Tongue (tissue), 2 donors: ENCODE results near the genes OR4C5, FOLH1, OR4C46, OR5D14, OR5L2, OR5T1, OR8U1, OR5M9 and OR5M8.

DNA sequence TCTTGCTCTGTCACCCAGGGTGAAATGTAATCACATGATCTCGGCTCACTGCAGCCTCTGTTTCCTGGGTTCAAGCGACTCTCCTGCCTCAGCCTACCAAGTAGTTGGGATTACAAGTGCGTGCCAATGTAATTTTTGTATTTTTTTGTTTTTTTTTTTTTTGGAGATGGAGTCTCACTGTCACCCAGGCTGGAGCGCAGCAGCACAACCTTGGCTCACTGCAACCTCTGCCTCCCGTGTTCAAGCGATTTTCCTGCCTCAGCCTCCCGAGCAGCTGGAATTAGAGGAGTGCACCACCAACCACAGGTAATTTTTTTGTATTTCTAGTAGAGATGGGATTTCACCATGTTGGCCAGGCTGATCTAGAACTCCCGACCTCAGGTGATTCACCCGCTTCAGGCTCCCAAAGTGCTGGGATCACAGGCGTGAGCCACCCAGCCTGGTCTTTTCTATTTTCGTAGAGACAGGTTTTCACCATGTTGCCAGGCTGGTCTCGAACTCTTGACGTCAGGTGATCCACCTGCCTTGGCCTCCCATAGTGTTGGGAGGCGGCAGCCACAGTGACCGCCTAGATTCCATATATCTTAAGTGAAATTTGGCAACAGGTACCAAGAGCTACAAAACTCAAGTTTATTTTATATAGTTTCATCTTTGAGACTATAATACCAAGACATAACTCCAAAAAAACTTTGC lies 6.7 kb downstream of the FNBP4 start:
- RAMPAGE, long total RNA = no peak

GRCh38 chr11:47916404-47916993 lies 63.9 kb upstream of the PTPRJ start:
- RAMPAGE, long total RNA = no peak

GRCh38 chr11:48013176-48014243 lies 33.2 kb downstream of the PTPRJ start:
- RAMPAGE, long total RNA = no peak

DNA sequence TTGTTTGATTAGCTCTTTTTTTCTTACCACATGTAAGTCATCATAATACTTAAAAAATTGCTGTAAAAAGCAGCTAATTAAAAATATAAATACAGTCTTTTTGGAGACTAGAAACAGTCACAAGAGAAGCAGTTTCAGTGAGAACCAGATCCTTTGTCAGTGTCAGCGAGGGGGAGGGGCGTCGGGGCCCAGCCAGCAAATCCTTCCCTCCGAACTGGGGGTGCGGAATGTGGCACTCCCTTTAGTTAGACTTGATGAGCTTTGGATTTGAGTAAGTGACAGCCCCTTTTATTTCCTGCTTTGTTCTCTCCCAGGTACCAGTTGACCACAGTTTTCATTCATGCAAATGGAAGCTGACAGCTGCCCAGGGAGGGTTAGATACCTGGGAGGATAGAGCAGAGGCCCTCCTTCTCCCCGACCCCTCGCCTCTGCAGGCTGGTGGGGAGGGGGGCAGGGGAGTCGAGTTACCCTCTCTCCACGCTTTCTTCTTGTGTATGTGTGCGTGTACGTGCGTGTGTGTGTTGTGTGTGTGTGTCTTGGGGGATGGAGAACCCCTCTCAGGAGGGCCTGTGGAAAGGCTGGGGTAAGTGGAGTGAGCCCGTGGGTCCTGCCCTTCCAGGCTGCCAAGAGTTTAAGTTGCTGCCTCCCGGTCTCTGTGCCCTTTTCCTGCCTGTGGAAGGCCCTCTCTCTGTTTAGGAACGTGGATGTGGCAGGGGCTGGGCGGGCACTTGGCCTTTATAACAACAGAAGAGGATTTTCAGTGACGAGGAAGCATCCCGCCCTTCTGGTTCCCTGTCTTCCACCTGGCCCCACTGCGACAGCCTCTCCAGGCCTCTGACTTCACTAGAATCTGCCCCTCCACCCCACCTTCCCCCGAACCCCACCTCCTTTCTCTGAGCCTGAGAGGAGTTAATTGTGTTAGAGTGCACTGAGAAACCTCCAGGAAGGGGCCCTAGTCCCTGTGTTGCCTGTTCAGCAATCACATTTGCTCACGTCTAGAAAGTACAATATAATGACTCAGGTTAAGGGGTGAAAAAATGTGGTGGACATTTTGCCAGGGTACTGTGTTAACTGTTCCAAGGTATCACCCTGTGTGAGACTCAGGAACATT lies 38.5 kb downstream of the PTPRJ start:
- RAMPAGE, long total RNA = no peak

GRCh38 chr11:48093406-48094311 lies 113.3 kb downstream of the PTPRJ start:
- RAMPAGE, long total RNA = no peak

- RAMPAGE, long total RNA = no peak
These were observed 115.1 kb upstream of the OR4B1 start for GRCh38 chr11:48101051-48102352.

DNA sequence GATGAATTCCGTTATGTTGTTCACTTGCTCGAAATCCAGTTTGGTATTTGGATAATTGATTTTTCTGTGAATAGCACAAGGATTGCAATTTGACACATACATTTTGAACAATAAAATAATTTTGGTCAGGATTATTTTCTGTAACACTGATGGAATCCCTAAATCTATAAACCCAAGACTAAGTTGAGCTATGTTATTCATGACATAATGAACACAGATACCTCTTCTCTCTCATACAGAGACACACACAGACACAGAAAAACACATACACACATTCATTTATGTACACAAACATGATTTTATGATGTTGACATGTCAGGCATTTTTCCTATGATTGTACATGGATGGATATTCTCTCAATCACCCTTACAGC lies at the start of gene OR4C5:
Gene OR4C5 (minus strand): TSS at position 102 of the 373 bp plus-strand sequence.
- RAMPAGE, long total RNA = no peak

DNA sequence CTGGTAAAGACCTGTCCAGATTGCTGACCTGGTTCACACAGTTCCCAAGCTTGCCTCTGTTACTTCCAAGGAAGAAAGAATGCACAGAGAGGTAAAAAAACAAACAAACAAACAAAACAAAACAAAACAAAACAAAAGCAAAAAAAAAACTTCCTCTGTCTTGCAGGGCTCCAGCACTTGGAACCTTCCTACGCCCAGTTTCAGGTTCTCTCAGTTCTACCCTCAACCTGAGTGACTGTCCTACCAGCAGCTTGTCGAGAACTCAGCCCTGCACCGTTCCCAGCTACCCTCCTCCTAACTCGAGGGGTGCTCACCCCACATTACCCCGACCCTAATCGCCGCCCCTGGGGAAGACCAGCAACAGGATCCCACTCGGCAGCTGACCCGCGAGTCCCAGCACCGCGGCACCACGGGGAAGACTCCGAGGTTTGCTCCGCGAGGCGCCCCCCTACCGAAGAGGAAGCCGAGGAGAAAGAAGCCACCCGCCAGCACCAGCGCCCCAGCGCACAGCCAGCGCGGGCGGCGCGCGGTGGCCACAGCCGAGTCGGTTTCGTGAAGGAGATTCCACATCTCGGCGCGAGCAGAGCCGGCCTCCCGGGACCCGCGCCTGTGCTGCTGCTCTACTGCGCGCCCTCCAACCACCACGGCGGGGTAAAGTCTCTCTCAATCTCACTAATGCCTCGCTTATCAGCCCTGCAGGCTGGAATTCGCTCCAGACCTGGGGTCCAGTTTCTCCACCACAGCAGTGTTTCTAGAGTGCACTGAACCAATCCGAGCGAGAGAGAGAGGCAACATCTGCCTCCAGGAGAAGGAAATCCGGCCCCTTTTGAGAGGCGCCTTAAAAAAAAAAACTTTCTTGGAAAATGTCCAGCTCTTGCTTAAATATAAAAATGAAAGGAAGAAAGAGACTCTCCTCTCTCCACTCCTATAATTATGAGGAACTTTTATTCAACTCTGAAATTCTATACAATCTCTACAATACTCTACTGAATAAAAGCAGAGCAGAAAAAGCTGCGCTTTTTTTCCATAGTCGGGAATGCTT lies at the start of gene FOLH1:
Gene FOLH1 (minus strand): TSS at position 763 of the 1,042 bp plus-strand sequence.
- RAMPAGE, long total RNA = no peak

DNA sequence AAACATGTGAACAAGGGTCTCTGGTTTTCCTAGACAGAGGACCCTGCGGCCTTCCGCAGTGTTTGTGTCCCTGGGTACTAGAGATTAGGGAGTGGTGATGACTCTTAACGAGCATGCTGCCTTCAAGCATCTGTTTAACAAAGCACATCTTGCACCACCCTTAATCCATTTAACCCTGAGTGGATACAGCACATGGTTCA lies 41.1 kb upstream of the OR4C13 start:
- RAMPAGE, long total RNA = no peak

DNA sequence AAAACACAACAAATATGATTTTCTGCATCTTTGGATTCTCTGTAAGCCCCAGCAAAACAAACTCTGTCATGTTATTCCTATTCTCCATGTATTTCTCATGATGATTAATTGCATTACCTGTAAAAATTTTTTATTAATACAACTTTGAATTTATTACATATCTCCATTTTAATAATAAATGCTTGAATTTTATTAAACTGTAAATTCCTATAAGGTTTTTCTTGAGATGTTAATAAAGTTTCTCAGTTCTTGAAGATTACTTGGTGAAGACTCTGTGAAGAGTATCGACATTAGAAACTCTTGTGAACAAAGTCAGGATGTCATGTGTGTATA lies at the start of gene OR4C46:
Gene OR4C46 (minus strand): TSS at position 88 of the 333 bp plus-strand sequence.
- RAMPAGE, long total RNA = no peak

GRCh38 chr11:55795206-55795711 lies at the start of gene OR5D14:
TSS of gene OR5D14 (plus strand) at chr11:55795556.
- RAMPAGE, long total RNA = no peak

GRCh38 chr11:55826857-55827374 lies at the start of gene OR5L2:
TSS of gene OR5L2 (plus strand) at chr11:55827219.
- RAMPAGE, long total RNA = no peak

DNA sequence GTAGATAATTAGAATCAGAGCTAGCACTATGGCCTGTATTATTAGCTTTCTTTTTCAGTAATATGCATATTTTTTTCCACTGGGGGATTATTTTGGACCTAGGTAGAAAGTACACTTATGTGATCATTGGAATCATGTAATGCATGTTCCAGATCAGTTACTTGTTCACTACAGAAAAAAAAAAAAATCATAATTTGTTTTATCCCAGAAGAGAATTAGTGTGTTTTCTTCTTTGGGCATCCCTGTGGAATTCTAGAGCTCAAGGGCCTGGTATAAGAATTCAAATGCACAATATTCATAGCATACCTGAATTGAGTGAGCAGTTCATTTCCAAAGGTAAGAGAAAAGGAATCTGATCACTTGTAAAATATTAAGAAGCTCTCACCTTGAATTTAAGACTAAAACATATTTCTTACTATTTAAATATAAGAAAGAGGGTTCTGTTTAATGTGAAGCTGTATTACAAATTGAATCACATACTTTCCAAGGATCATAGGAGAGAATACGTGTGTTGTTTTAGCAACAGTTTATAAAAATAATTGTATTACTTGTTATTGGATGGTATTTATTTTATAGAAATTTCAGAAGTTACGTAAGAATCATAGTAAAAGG lies at the start of gene OR5T1:
Gene OR5T1 (plus strand): TSS at position 318 of the 612 bp plus-strand sequence.
- RAMPAGE, long total RNA = no peak

DNA sequence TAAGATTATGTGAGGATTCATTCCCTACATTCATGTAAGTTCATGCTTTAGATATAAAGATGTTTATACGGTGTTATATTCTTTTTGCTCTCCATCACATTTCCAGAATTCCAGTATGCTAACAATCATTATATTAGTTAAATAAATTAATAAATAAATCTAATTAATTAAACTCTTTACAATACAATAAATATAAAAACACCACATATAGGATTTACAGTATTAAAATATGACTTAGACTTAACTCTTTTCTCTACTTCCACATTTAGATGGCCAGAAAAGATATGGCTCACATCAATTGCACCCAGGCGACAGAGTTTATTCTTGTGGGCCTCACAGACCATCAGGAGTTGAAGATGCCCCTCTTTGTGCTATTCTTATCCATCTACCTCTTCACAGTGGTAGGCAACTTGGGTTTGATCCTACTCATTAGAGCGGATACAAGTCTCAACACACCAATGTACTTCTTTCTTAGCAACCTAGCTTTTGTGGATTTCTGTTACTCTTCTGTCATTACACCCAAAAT lies at the start of gene OR8U1:
Gene OR8U1 (plus strand): TSS at position 285 of the 526 bp plus-strand sequence.
- RAMPAGE, long total RNA = no peak

- RAMPAGE, long total RNA = no peak
These were observed at the start of gene OR5M9 for GRCh38 chr11:56463307-56463642. TSS of gene OR5M9 (minus strand) at chr11:56463401.

DNA sequence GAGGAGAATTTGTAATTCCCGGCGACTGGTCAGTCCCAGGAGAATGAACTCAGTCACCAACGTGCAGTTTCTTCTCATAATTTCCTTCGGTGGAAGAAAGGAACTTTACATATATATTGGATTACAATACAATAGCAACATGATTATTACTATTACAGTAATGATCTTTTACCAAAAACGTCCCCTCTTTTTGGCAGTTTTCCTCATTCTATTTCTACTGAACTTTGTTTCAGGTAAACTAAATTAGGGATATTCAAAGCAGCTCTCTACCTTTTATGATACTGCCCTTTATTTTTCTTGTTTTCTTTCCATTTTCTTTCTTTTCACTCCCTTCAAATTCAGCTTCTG lies at the start of gene OR5M8:
Gene OR5M8 (minus strand): TSS at position 78 of the 348 bp plus-strand sequence.
- RAMPAGE, long total RNA = no peak

DNA sequence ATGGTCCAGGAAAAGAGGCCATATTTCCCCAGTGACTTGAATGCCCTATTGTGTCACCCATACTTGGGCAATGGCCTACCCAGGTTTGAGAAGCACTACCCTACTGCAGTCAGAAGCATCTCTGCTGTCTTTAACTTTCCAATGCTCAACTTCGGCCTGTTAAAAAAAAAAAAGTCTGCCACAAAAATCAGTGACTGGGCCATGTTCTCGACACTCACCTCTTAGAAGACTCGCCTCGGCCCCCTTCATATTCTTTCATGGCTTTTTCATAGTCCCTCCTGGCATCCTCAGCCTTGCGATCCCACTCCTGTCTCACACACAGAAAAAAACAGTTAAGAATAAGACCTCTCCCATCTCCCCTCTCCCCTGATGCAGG lies 2.4 kb upstream of the TNKS1BP1 start:
- RAMPAGE, long total RNA = no peak

DNA sequence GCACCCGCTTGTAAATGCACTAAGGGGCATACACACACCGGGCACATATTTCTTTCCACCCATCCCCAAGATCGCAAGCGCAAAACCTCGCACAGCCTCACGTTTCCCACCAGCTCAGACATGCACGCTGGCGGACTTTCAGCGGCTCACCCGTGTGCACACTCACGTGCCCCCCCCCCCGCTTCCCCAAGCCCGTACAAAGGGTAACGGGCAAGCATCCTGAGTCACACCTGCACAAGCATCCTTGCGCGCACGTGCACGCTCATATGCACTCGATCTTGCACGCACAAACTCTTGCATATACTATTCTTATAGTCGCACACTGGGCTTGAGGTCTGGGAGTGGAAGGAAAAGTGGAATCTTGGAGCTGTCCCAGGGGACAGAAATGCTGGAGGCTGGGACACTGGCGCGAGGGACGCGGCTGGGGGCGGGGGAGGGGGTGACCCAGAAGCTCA lies 523 bp upstream of the RTN4RL2 start:
- RAMPAGE, long total RNA = no peak

- RAMPAGE, long total RNA = no peak
These were observed 15.4 kb downstream of the RTN4RL2 start for GRCh38 chr11:57475734-57476074.

DNA sequence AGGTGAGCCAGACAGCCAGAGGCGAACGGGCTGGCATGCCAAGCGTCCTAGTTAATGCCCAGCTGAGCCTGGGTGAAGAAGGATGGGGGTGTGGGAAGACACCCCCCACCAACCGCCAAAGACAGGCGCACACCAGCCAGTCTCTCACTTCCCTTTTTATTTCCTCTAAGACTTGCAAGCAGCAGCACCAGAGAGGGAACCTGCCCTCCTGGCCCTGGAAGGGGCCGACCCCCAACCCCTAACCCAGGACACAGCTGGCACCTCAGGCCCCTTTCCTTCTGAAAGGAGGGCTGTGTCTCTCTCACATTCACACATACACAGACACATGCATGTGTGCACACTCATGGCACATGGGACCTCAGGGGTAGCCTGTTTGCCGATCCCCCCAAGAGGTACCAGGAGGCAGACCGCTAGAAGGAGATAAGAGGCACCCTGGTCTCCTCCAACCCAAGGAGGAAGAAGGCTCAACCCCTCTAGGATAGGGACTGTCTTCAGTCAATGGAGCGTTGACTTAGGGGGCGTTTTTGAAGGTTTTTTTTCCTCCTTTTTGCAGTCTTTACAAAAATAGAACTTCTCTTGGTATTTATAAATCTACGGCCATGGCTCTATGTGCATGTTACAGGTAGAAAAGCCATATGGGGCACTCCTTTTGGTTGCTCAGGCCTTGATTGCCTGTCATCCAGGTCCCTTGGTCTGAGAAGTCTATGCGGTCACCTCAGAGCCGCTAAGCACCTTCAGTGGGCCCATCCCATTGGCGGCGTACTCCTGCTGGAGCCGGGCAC lies 24.3 kb downstream of the RTN4RL2 start:
- RAMPAGE, long total RNA = no peak